Measurements from ENCODE around the genes NSG2 and MSX2.

DNA sequence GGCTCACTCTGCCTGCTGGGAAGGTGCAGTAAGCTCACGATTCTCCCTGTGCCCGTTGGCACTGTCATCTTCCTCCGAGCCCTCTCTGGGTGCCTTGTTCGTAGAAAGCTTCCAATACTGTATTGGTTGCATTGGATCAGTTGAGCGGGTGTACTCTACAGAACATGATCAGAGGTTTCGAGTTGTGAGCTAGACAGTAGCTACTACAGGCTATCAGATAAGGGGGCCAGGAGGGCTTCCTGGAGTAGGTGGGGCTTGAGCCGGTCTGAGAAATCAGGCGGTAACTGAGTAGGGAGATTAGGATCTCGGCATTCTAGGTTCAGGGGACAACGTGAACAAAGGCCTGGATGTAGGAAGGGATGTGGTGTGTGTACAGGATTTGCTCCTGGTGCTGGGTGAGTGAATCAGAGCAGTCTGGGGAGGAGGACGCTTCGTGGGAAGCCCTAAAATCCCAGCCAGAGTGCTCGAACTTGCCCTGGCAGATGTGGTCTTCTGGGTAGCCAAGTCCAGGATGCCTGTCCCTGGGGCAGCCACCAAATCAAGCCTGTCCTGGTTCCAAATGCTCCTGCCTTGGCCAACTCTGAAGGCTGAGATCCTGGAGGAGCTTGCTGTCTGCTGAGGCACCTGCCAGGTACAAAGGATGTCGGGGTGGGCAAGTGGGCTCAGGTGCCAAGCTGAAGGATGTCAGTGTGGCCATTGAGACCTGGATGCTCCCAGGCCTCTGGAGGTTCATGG is 33.5 kb downstream of the STC2 start:
- PRO-cap: no peak

GRCh38 chr5:173303615-173304356 is 24.4 kb downstream of the STC2 start:
- PRO-cap: no peak

DNA sequence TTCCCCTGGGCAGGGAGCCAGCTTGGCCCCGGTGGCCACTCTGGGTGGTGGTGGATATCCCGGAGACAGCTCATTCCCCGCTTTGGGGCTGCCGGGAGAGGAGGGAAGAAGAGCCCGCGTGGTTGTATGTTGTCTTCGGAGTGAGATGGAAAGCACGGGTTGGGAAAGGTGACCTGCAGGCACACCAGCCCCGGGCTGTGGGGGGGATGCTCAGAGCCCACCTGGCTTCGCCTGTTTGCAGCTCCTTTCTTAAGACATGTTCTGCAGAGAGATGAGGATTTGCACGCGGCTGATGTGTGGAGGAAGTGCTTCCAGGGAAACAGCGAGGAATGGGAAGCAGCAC is 84.6 kb upstream of the STC2 start:
- PRO-cap: no peak

- PRO-cap: no peak
Observed at GRCh38 chr5:173423220-173423930, 95.2 kb upstream of the STC2 start.

DNA sequence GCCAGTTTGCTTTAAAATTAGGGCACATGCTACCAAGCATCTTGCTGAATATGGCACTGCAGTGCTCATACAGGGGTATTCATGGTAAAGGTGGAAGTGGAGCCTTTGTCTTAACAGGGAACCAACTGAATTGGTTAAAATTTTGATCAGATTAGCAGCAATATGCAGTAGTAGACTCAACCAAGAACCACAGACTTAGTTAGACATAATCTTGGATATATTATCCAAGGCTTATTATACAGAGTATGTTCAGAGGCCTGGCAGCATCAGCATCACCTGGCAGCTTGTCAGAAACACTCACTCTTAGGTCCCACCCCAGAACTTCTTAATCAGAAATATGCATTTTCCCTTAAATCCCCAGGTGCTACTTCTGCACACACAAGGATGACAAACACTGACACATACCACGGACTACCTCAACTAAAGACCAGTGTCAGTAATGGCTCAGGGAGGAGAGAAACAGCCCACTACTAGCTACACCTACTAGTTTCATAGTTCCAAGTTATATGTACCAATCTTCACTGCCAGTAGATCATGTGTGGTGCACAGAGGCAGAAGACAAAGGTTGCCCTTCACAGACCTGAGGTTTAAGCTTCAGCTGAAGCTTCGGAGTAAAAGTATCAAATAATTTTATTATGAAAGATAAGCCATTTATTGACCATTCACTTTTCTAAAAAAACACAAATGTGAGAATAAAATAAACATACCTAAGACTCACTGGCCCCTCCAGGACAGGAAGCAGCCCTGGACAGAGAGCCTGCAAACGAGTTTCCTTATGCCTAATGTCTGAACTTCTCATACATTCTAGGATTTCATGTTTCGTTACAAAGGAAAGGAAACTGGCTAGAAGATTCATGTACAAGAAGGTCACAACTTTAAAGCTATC is 9.3 kb downstream of the BOD1 start:
- PRO-cap: no peak

GRCh38 chr5:173689600-173690422 is 73.4 kb upstream of the BOD1 start:
- PRO-cap: no peak

GRCh38 chr5:173744991-173745939 is 128.8 kb upstream of the BOD1 start:
- PRO-cap: no peak

DNA sequence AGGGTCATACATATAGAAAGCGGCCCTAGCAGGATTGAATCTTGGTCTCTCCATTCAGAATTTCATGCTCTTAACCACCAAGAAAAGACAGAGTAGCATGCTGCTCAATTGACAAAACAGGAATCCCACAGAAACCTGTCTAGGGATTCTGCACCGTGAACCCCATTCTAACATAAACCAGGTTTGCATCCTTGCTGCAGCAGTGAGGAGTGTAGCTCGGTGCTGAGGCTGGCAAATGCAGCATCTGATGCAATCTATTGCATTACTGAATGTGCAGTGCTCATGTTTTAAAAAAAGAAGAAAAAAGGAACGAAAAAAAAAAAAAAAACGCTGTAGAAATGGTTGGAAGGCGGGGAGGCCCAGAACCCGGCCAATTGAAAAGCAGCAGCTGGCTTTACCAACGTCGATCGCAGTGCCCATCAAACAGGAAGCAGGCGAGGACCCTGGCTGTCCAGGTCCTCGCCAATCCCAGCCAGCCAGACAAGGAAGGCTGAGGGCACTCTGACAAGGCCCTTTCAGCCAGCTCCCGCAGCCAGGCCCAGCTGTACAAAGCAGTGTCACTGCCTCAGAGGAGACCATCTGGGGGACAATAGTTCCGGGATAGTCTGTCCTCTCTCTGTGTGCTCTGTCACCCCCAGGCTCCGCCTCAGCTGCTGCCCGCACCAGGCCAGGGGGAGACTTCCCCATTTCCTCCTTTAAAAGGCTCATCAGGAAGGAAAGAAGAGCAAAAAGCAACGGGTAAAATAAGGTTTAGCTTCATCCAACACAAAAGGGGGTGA is 21.9 kb upstream of the CPEB4 start:
- PRO-cap: no peak

DNA sequence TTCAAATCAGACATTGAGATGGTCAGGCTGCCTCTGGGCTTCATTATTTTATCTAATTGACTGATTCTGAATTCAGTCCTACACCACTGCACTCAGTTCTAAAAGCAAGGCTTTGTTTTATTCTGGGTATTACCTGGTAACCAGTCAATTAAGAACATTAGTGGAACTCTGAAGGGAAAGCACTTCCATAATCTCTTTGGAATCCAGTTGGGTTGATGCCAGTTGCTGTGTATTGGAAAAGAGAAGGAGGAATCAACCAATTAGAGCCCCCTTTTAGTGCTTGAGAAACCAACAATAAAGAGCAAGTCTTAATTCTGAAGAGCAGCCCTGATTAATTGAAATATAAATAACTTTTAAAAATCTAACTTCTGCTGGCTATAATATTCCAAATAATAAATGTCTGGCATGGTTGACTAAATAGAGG is 31.9 kb downstream of the CPEB4 start:
- PRO-cap: no peak

- PRO-cap: no peak
Observed at GRCh38 chr5:173947187-173947607, 41.8 kb upstream of the C5orf47 start.

DNA sequence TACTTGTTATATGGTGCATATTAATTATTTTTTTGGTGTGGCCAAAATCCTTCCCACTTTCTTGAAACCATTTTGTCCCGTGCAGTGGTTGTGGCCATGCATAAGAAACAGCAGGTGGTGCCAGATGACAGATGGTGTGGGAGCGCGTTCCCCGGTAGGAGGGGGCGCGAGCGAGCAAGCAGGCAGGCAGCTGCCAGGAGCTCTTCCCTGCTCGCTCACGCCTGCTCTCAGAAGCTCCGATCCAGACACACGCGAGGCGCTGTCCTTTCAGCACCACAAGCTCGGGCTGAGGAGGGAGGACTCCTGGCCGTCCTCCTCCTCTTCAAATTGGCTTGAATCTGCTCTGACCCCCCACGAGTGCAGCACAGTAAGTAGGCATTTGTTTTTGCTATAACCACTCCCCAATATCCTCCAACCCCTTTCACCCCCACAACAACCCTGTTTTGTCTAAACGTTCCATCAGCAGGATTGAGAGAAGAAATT is at the start of gene NSG2:
NSG2 (plus strand) TSS at position 230 of the 483 bp plus-strand sequence.
- PRO-cap: no peak

- PRO-cap: no peak
Observed at GRCh38 chr5:174532466-174533057, 191.8 kb upstream of the MSX2 start.

GRCh38 chr5:174724063-174725132 is at the start of gene MSX2:
Gene MSX2, plus strand, starts transcription at chr5:174724582.
- PRO-cap: no peak

GRCh38 chr5:174987401-174987783 is 263.0 kb downstream of the MSX2 start:
- PRO-cap: no peak

DNA sequence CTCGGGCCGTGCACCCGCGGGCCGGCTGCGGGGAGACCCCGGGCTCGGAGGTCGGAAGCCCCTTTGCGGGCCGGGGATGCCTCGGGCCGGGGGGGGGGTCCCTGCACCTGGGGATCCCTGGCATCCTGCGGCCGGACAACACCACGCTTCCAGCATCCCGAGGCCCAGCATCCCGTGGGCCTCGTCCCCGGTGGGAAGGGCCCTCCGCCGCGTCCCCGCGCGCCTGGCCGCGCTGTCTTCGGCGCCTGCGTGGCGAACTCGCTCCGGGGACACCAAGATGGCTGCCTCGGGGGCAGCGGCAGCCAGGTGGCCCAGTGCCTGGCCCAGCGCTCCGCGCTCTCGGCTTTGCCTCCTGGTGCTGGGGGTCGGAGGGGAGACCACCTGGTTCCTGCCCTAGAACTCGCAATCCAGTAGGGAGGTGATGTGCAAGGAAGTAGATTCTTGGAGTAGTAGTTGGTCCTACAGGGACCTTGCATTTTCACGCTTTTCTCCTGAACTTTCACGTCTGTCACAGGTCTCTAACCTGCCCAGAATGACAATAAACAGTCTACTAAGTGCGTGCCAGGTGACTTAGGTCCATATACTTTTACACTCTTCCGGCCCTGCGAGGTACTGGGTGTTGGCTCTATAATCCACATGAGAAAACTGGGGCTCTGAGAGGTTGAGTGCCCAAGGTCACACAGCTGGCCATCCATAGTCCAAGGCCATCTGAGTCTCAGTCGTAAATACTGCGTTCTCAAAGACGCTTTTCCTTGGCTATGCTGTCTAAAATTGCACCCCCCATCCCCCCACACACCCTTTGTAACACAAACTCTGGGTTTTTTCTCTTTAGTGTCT is 579 bp downstream of the SFXN1 start:
- PRO-cap: bidirectional peak, plus-strand start at position 275 of the sequence, minus-strand start at position 234 of the sequence

DNA sequence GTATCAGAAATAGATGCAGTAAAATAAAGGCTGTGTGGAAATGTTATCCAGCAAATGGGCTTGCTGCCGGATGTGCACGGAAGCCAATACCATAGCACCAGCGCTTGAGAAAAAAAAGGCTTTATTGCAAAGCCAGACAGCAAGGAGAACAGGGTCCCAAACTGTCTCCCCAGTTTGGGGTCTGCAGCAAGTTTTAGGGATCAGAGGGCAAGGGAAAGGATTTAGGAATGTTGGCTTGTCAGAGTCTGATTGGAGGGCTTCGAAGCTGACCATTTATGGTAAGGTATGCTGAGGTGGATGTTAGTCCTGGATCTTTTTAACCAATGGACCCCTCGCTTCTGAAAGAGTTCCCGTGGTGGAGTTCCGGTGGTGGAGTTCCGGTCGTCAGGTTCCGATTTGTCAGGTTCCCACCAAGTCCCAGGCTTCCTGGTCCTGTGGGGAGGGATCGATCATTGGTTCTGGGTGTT is 70.4 kb downstream of the SFXN1 start:
- PRO-cap: no peak

DNA sequence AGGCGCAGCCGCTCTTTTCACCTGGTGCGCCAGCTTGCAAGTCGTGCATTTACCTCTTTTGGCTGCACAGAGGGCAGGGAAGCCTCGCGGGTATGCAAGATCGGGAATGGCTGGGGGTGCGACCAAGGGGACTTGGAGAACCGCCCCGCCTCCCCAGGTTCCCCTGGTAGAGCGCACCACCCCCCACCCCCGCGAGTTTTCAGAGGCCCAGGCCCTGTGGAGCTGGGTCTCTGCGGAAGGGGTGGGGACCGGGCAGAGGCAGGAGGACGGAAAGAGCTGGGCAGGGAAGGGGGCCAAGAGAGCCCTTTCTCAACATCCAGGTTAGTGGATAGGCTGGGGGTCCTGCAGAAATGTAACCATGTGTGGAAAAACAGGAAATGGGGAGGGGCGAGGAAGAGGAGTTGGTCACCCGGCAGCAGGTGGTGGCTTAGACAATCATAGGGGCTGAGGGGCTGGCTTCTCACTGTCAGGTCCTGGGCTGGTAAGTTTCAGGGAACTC is 104.6 kb upstream of the SIMC1 start:
- PRO-cap: no peak

DNA sequence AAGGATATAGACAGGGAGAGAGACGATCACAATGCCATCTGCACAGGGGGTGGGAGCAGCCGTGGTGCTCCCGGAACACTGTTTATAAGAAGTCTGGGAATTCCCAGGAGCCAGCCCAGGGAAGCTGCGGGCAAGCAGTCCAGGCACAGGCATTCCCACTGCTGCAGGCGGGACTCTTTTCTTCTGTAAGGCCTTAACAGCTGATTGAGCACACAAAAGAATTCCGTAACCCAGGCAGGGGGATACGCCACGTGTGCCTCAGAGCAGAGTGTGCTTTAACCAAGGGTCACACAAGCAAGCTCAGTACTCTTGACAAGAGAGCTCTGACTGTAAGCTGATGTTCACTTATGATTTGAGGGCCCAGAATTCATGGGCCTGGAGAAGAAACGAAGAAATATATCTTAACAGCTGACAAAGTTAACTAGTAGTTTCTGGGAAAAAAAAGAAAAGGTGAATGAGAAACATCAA is 86.0 kb upstream of the SIMC1 start:
- PRO-cap: no peak

- PRO-cap: no peak
Observed at GRCh38 chr5:176216281-176216853, 21.9 kb upstream of the SIMC1 start.

GRCh38 chr5:176282499-176283098 is 44.4 kb downstream of the SIMC1 start:
- PRO-cap: no peak